Panc1 (cell line): Measurements from ENCODE around the genes FBF1 and SRP68.

DNA sequence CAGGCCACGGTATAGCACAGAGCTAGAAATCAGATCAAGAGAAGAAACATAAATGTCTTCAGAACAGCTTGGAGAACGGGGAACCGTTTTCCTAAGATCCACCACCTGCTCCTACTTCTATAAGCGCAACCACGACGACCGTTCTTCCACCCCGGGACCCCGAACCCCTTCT is 272 bp downstream of the RECQL5 start:
- RRBS, 2 experiments: 5 to 14% methylated on average over 2 of the region's 9 CpGs

DNA sequence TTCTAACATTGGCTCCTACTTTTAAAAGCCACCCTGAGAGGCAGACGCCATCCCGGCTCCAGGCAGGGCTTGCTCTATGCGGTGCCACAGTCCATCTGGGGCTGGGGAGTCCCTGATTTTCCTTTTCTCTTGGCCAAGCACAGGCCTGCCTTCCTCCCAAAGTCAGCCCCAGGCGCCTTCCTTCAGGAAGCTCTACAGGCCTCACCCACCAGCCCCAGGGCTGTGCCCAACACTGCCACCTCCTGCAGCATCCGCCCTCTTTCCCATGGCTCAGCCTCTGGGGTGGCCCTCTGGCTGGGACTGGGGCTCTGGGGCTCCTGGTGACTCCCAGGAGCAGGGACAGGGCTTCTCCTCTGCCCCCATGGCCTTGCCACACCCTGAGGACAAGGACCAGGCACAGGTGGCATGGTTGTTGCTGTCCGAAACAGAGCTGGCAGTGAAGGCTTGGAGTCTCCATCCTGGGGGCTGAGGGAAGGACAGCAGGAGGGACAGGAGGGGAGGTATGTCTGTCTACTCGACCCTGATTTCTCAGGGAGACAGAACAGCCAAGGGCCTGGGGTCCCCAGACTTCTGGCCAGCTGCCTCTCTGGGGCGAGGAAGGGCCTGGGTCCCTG is 871 bp downstream of the ITGB4 start:
- RRBS, 2 experiments: no CpG with 5 or more reads among the region's 8 CpGs

GRCh38 chr17:75844811-75845706 is 855 bp upstream of the UNC13D start:
- RRBS, 2 experiments: no CpG with 5 or more reads among the region's 24 CpGs

DNA sequence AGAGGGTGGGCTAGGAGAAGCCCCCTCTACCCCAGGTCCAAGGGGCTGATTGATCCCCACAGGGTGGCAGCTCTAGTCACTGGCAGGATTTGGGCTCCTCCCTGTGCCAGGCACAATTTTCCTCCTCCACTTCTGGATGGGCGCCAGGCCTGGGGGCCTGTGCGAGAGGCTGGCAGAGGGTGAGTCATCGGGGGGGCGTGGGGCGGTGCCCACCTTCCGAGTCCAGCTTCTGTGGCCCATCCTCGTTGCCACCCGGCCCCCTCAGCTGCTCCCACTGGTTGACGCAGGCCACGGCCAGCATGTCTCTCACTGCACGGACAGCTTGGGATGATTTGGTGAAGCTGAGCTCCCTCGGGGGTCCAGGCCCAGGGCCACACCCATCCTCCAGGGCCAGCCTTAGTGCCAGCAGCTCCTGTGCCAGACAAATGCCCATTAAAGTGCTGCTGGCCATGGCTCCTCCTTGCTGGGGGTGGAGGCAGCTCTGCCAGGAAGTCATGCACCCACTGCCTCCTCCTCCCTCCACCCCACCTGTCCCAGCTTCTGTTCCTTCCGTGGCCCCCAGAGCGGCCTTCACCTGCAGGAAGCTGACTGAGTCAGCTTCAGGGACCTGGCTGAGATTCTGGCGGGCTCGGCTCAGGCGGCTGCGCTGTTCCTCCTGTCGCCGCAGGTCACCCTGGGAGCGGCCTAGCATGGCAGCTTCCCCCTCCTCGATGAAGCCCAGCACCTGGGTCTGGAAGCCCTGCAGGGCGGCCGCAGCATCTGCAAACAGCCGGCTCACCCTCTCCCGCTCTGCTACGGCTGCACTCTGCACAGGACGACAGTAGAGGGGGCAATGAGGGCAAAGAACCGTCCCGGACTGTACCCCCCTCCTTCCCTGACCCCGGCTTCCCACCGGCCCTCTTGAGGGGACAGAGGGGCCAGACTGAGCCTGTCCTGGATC is 2.4 kb downstream of the TRIM47 start:
- RRBS, 2 experiments: 4 to 13% methylated on average over 5 of the region's 32 CpGs

- RRBS, 2 experiments: 1 to 7% methylated on average over 15 to 18 of the region's 68 CpGs
Measured at GRCh38 chr17:75940554-75941451, at the start of gene FBF1. Gene FBF1, minus strand, starts transcription at chr17:75941042.

DNA sequence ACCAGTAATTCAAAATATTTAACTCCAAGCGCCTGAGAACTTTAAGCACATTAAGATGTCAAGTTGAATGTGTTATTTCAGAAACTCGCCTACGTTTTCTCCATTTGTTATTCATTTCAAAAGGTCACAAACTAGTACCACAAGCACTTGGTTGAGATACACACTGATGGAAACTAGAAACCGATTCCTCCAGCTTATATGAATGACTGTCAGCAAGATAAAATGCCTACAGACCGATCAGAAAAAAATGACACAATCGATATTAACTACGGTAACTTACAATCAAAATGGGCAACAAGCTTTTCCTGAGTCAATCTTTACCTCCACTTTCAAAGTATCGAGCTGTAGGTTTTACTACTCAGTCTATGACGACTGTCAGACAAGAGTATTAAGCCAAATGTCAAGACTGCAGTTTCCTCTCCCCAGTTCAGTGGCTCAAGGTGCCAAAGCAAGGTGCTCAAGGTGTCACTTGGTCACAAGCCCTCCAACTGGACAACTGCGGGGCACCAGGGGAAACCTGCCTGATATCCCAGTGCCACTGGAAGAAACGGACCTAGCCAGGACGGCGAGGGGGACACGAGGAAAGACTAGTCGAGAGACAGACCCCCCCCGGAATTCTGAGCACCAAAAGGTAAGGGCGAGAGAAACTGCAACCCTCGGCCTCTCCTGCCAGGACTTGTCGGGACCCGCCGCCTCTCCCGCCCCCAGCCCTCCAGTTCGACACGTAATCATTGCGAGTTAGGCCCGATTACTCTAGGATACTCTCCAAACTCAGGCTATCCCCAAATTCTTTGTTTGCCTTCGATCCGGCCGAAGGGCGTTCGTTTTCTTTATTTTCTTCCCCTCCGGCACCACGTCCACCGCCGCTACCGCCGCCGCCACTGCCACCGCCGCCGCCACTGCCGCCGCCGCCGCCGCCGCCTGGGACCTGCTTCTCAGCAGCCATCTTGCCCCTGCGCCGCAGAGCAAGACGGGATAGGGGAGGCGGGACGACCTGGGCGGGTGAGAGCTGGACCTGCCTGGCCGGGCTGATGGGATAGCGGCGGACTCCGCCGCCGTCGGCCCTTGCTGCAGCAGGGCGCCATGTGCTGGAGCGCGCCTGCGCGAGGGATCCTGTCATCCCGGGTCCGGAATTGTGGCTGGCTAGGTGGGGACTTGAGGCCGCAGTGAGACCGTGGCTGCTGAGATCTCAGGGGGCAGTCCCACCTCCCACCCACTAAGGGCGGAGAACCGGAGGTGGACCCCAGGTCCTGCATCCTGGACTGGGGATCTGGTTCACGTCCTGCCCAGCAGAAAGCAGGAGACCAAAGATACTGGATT is at the start of gene SRP68:
TSS of gene SRP68 (minus strand) at position 972 of the 1,320 bp plus-strand sequence.
- RRBS, 2 experiments: 1 to 7% methylated on average over 11 to 14 of the region's 72 CpGs

GRCh38 chr17:76079357-76079959 is 476 bp downstream of the ZACN start:
- RRBS, 2 experiments: no CpG with 5 or more reads among the region's 14 CpGs

DNA sequence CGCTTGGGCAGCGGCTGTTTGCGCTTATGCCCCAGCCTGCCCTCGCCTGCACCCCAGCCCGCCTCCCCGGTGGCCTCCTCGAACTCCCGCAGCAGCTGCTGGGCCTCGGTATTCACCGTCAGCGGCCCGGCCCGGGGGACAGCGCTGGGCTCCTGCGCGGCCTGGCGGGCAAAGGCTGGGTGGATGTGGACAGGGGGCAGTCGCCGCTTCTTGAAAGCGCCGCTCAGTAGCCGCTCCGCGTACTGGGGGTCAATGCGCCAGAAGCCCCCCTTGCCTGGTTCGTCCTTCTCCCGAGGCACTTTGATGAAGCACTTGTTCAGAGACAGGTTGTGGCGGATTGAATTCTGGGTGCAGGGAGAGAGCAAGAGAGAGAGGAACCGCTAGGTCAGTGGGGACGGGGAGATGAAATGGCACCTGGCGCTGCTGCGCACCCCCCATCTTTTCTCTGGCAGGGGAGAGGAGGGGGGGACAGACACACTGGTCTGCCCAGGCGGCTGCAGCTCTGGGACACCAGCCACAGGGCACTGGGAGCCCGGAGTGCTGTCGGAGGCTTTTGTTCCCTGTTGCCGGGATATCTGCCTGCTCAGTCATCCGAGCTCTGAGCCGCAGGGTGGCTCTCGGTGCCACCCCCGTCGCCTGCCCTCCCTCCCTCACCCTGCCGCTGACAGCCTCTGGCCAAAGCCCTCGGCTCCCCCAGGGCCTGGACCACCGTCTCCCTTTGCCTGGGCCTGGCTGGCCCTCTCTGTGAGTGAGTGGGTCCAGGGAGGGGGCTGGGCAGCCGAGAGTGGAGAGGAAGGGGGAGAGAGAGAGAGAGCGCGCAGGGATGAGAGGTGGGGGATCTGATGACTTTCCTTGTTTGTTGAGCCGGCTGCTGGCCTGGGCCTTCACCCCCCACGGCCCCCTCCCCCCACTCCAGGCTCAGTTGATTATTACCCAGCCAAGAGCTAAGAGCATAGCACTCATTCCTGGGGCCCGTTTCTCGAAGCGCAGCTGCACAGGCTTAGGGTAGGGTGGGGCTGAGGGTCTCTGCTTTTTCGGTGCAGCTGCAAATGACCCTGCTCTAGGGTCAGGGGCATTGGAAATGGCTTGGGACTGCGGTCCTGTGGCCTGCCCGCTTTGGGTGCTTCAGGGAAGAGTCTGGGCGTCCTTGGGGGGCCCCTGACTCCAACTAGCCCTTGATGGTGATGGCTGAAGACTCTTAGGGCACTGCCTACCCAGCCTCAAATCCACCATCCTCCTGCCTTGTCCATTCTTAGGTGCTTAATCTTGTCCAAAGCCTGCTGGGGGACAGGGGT is 2.8 kb downstream of the FOXJ1 start:
- RRBS, 2 experiments: 75 to 91% methylated on average over 7 to 9 of the region's 56 CpGs

DNA sequence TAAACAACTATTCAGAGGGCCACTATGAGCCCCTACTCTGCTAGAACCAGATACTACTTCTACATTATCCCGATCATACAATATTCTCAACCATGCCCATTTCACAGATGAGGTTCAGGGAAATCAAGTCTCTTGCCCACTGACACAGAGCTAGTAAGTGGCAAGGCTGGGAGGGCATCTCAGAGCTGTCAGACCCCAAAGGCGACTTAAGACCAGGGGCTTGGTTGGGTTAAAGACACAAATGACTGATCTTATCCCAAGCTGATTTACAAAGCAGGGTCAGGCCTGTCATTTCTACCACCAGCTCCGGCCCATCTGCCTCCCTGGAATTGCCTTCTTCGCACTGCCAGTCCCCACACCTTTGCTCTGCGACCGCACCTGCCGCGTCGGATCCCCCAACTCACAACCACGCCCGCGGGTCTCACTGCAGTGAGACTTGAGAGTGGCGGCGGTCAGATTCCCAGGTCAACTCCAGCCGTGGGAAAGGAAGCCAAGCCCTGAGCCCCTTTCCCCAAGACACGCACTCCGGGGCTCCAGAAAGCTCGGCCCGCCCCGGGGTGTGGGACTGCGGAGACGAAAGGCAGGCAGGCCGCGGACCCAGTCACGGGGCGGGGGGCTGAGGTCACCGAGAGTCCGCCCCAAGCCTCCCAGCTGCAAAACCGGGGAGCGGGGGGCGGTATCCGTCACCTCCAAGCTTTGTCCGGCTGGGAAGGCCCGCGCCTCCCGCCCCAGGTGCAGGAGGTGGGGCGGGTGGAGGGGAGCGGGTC is 831 bp downstream of the PRPSAP1 start:
- RRBS, 2 experiments: under 1 to 6% methylated on average over 9 to 12 of the region's 38 CpGs

DNA sequence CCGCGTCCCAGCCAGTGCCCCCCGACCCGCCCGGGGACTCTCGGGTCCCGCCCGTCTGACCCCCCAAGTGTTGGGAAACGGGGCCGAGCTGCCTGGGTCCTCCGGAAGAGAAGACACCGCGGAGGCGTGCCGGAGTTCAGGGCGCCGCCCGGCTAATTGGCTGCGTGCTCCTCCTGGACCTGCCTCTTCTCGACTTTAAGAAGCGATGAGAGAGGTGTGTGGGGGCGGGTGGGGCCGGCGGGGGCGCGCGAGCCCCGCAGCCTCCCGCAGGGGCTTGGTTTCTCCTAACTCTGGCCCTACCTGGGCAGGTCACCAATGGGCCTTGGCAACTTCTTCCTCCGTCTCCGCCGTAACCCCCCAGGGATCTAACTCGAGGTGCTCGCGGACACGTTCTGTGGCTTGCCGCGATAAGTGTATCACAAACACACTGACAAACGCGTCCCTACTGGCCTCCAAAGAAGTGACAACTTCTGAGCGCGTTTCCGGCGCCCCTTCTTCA is 1.0 kb upstream of the SPHK1 start:
- RRBS, 2 experiments: 1 to 8% methylated on average over 16 to 18 of the region's 44 CpGs

DNA sequence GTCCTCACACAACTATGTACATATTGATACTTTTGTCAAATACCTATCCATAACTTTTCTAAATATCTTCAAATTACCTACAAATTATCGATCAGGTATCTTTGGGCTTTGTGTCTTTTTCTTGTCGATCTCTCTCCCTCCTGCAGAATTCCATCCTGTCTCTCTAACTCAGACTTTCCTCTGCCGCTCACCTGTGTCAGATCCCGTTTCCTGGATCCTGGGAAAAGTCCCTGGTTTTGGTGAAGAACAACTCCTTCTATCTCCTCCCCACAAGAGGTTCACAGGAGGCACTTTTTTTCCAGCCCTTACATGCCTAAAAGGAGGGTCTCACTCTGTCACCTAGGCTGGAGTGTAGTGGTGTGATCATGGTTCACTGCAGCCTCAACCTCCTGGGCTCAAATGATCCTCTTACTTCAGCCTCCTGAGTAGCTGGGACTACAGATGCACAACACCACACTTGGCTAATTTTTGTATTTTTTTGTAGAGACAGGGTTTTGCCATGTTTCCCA is 27.2 kb downstream of the UBE2O start:
- RRBS, 2 experiments: no CpG with 5 or more reads among the region's 4 CpGs

DNA sequence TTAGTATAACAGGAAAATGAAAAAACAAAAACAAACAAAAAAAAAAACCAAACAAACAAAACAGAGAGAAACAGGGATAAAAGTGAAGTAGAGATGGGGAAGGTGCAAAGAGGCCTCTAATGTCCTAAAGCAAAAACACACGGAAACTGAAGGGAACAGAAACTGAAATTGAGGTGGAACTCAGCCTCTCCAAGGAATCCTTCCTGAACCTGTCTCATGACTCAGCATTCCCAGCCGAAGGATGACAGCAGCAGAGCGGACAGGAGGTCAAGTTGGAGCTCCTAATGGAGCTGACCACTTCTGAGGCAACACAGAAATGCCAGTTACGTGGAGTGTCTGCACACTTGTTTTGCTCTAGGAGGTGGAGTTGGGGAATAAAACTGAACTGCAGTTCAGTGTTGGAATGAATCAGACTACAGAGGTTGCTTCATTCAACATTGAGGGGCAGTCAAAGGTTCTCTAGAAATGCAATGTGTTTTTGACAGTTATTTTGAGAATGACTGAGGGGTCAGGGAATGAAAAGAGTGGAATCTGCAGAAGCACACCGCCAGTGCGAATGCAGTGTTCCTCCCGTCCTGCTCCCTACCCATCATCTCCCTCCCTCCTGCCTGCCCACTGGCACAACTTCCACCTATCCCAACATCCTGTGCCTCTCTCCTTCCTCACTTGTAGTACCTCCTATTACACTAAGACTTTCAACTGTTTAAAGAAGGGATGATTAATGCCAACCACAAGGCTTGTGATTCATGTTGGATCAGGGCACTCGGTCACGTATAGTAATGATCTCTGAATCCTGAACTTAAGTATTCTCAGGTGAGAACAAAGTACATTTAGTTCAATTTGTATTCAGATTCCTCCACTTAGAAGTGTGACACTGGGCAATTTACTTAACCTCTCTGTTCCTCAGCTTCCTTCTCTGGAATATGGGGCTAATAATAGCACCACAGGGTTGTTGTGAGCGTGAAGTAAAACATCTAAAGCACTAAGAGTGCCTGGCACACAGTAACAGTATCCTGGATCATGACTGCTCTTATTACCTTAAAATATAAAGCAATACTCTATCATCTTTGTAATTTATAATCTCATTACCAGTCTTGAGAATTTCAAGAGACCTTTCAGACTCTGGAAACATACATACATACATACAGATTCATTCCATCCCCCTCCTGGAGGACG is 6.1 kb downstream of the UBE2O start:
- RRBS, 2 experiments: no CpG with 5 or more reads among the region's 11 CpGs

- RRBS, 2 experiments: under 1 to 7% methylated on average over 20 to 29 of the region's 78 CpGs
Measured at GRCh38 chr17:76451731-76452977, 798 bp downstream of the UBE2O start.

DNA sequence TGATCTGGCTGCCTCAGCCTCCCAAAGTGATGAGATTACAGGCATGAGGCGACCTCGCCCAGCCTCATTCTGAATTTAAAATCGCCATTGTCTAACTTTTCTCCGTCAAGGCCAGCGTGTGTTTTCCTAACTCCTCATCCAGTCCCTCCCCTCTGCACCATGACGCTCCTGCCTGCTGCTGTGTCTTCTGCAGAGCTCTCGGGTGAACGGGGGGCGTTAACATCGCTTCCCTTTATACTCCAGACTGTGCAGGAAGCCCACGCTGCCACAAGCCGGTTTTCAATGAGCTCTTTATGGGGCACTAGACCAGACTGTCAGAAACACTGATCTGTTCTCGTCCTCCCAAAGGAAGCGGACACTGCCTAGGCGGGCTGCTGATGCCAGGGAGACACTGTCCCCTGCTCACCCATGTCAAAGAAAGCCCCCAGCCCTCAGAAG is 13.2 kb downstream of the AANAT start:
- RRBS, 2 experiments: no CpG with 5 or more reads among the region's 15 CpGs

- RRBS, 2 experiments: no CpG with 5 or more reads among the region's 4 CpGs
Measured at GRCh38 chr17:76502539-76502972, 1.3 kb upstream of the RHBDF2 start.

DNA sequence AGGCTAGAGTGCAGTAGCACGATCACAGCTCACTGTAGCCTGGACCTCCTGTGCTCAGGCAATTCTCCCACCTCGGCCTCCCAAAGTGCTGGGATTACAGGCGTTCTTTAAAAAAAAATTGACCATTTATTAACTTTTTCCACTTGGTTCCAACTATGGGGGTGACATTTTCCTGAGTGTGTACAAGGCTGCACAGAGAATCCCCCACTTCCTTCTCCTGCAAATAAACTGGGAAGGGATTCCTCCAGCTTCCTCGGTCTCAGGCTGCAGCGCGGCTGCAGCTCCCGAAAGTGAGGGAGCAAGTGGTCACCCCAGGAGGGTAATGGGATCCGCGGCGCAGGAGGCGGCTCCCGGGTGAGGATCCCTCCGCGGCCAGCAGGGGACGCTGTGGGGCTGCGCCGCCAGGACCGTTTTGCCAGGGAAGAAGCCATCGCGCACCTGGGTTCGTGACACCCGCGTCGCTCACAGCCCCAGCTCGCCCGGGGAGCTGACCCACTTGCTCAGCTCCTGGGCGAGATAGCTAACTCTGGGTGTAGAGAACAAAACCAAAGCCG is 14.5 kb downstream of the CYGB start:
- RRBS, 2 experiments: 17% methylated on average over 4 of the region's 28 CpGs; no CpG with 5 or more reads in 1 of the 2 experiments

DNA sequence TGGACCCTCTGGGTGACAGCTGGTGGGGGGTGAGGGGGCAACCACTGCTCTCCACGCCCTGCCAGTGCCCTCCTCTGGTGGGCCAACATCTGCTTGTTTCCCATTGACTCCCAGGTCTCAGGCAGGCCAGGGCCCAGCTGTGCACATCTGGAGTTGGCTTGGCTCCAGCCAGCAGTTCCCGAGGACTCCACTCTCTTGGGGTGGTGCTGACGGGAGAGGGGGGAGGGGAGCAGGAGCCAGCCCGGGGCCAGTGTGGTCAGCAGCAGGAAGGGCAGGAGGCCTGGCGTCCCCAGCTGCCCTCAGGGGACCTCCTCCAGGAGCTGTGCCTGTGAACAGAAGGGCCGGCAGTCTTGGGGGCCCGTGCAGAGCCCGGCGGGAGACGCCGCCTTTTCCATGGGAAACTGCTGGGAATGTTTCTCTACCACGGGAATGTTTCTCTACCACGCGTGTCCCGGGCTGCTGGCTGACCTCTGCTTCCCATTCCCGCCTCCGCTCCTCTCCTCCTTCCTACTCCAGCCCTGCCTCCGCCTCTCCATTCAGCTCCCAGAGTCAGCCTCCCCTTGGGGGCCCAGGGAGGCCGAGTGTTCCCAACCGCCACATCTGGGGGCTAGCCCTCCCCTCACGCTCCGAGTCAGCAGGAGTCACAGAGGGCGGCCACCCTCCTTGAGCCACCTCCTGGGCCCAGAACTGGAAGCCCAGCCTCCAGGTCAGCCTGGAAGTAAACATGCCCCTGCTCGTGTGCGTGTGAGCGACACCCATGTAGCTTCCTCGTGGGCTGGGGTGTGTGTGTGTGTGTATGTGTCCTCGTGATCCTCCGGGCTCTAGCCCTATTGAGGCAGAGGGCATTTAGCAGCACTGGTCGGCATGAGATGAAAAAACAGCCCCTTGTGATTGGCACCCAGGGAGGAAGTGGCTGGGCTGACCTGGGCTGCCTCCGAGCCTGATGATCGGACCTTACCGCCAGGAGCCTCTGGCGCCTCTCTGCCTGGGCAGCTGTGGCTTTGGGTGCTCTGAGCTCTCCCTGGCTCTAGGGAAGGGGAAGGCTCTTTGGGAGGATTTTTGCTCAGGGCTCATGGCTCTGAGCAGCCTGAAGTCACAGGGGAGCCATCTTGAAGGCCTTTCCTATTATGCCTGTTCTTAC is 7.4 kb downstream of the CYGB start:
- RRBS, 2 experiments: 57 to 68% methylated on average over 10 of the region's 34 CpGs

- RRBS, 2 experiments: no CpG with 5 or more reads among the region's 20 CpGs
Measured at GRCh38 chr17:76550603-76551860, 11.2 kb downstream of the PRCD start.

- RRBS, 2 experiments: no CpG with 5 or more reads among the region's 15 CpGs
Measured at GRCh38 chr17:76565562-76566666, 19.7 kb downstream of the ST6GALNAC2 start.

GRCh38 chr17:76584454-76585613 is 826 bp downstream of the ST6GALNAC2 start:
- RRBS, 2 experiments: 2 to 6% methylated on average over 25 to 33 of the region's 76 CpGs